ENCODE results near the genes ULK4, CCK, SEC22C and KRBOX1.

- PRO-cap, result bidirectional peak, plus-strand start at chr3:41962370, minus-strand start at chr3:41962085; bidirectional peak, plus-strand start at chr3:41962562, minus-strand start at chr3:41962428
These were observed at the start of gene ULK4 for GRCh38 chr3:41961917-41962786. TSS of gene ULK4 (minus strand) at chr3:41962103.

- PRO-cap, result unidirectional peak, minus-strand start at chr3:42015300
These were observed 53.2 kb upstream of the ULK4 start for GRCh38 chr3:42014963-42015599.

GRCh38 chr3:42066502-42067223 is 24.5 kb upstream of the TRAK1 start:
- PRO-cap, result no peak

- PRO-cap, result no peak
These were observed at the start of gene CCK for GRCh38 chr3:42265967-42266568. TSS of gene CCK (minus strand) at chr3:42266185.

- PRO-cap, result no peak
These were observed 2.7 kb downstream of the VIPR1 start for GRCh38 chr3:42505000-42505711.

GRCh38 chr3:42511232-42511633 is 8.8 kb downstream of the VIPR1 start:
- PRO-cap, result no peak

DNA sequence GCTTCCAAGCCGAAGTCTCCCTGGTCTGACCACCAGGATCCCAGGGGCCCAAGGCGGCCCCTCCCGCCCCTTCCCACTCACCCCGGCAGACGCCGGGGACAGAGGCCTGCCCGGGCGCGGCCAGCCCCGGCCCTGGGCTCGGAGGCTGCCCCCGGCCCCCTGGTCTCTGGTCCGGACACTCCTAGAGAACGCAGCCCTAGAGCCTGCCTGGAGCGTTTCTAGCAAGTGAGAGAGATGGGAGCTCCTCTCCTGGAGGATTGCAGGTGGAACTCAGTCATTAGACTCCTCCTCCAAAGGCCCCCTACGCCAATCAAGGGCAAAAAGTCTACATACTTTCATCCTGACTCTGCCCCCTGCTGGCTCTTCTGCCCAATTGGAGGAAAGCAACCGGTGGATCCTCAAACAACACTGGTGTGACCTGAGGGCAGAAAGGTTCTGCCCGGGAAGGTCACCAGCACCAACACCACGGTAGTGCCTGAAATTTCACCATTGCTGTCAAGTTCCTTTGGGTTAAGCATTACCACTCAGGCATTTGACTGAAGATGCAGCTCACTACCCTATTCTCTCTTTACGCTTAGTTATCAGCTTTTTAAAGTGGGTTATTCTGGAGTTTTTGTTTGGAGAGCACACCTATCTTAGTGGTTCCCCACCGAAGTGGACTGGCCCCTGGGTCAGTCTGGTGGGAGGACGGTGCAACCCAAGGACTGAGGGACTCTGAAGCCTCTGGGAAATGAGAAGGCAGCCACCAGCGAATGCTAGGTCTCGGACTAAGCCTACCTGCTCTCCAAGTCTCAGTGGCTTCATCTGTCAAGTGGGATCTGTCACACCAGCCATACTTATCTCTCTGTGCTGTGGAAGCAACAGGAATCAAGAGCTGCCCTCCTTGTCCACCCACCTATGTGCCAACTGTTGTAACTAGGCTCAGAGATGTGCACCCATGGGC is 34.1 kb downstream of the VIPR1 start:
- PRO-cap, result unidirectional peak, plus-strand start at position 199 of the sequence

DNA sequence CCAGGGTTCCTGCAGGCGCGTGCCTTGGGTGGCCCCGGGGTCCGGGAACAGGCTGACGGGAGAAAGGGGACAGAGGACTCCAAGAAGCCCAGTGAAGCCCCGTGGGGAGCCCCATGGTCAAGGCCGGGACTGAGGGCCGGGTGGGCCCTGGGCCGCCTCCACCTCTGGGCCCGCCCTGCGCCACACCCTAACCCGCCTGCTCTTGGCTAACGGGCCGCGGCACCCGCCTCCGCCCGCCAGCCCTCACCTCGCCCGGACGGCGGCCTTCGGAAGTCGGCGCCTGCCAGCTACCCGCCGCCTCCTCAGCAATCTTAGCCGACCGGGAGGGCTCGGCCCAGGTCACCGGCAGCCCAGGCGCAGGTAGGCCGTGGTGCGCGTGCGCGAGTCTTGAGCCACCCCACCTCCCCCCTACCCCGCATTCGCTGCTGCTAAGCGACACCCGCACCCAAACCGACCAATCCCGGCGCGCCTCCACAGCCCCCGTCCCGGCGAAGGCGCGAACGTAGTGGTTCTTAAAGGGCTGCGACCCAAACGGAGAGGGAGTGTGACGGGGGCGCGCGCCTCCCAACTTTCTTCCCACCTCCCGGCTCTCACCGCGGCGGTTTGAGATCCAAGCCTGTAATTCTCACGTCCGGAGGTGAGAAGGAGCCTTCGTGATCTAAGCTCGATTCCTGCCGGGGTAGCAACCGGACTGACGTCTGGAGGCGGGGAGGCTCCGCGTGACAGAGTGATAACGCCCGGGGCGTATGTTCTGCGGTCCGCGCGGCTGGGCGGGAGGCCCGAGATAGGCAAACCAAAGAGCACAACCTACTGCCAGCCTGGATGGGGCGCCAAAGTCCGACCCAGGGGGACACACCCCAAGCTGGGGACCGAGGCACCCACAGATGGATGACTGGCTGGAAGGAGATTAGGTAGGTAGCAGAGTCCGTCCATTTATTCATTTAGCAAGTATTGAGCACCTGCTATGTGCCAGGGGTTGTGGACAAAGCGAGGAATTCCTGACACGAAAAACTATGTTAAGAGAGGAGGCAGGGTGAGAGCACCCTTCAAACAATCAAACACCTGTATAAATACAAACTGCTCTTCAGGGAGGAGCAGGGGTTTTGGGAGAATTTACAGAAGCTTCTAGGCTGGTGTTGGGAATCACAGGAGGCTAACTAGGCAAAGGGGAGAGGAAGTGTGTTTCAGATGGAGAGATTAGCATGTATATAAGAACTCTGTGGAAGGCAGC is at the start of gene SEC22C:
Gene SEC22C, minus strand, starts transcription at position 369 of the 1,231 bp plus-strand sequence.
- PRO-cap, result bidirectional peak, plus-strand start at position 530 of the sequence, minus-strand start at position 313 of the sequence; bidirectional peak, plus-strand start at position 747 of the sequence, minus-strand start at position 693 of the sequence

DNA sequence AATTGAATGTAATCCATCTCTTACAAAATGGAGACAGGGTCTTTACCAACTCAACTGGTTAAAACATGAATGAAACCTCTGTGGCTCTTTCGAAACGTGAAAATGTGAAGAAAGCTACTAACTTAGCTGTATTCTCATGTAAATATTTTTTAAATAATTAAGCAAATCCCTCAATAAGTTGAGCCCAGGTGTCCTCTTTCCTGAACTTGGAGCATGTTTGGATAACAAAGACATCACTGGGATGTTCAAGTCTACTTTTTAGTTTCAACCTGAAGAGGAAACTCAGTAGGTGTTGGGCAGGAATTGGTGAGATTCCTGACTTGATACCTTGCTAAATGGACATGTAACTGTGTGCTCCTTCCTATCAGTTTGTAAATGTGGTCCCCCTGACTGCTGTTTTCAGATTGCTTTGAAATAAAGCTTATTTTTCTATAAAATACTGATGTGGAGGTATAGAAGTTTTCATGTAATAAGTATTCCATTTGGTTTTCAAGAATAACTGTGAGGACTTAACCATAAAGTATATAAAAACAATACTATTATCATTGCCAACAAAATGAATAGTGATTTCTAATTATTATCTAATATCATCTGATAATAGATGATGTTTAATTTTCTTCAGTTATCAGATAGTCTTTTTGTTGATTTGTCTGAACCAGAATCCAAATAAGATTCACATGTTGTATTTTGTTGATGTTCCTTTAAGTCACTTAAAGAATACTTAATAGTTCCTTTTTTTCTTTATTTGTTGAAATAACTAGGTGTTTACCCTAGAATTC is 4.1 kb downstream of the SS18L2 start:
- PRO-cap, result no peak

GRCh38 chr3:42600015-42600585 is 386 bp upstream of the NKTR start:
- PRO-cap, result unidirectional peak, plus-strand start at chr3:42600193; bidirectional peak, plus-strand start at chr3:42600700, minus-strand start at chr3:42600322

DNA sequence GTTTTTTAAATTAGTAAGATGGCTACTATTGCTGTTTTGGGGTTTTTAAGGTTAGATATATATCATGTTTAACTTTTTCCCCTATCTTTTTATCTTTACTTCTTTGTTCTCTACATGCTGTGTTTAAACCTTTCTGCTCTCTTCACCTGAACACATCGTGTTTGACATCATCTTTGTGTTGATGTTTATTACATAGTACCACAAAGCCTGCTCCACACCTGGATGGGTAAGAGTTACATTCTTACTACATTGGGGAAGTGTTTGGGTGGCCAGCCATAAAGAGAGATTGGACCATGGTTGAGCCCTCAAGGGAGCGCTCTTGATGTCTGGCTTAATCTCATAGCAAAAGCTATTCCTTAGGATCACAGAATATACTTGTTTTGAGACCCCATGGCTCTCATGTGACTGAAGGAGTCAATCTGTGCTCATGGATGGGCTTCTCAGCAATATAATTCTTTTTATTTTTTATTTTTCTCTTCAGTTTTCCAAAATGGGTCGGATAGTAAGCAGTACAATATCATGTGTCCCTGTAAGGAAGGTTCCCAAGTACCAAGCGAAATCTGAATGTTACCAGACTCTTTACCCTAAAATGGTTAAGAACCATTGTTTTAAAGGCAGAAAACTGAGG is 23.0 kb upstream of the ZBTB47 start:
- PRO-cap, result no peak

DNA sequence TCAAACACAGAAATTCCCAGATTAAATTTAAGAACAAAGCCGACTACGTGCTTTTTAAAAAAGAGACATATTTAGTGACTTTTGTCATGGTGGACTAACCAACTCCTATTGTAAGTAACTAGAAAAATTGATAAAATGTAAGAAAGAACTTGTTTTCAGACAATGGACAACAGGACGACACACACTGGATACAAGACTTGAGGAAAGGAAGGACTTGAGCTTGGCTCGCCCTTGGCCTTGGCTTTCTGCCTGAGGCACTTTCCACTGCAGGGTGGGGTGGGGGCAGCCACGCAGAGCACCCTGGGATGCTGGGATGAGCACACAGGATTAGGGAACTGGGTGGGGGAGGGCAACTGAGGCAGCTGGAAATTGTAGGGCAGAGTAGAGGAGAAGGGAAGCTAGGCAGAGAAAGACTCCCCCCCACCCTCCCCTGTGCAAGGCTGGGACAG is 25.4 kb upstream of the HHATL start:
- PRO-cap, result no peak

DNA sequence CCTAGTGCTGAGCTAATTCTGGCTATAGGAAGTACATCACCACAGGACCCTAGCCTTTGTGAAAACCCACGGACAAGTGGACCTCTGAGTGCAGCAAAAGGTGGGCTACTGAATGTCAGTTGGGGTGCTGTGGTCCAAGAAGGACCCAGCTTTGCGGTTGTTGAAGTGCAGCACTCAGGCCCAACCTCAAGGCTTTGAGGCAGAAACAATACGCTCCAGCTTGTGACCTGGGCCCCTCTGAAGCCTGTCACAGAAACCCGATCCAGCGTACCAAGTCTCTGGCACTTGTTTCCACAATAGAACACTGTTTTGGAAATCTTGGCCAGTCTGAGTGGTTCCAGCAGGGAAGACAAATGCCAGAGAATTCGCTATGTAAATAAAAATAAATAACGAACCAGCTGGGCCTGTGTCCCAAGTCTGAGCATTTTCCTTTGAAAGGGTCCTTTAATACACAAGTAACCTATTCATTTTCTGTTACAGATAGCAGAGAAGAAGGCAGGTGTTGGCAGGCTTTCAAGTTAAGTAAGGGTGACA is 26.6 kb downstream of the CCDC13 start:
- PRO-cap, result no peak

DNA sequence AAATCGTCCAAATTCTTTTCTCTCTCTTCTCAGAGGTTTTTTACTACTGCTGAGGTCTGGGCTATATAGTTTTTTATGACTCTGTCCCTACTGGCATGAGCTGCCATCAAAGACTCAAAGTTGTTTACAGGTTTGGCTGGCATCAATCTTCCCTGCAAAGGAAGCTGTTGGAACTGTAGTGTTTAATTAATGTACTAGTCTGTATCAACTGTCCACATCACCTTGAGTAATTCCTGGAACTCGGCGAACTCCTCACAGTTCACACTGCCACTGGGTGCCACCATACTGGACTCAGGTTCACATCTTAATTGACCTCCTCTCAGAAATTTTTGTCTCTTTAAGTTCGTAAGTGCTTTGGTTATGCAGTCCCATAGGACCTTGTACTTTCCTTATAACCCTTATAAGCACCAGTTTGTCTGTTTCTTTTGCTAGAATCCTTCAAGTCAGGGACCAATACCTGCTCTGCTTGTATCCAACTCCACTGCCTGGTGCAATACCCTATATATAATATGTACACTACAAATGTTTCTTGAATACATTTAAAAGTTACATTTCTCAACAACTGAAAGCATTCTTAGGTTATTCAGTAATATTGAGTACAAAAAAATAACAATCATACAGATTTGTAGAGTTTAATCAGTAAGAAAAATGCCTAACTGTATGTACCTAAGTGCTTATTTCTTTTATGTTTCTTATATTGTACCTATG is 3.1 kb downstream of the HIGD1A start:
- PRO-cap, result no peak

GRCh38 chr3:42829392-42830164 is 20.3 kb downstream of the ACKR2 start:
- PRO-cap, result no peak

GRCh38 chr3:42843408-42844137 is 32.1 kb downstream of the CYP8B1 start:
- PRO-cap, result no peak

- PRO-cap, result bidirectional peak, plus-strand start at chr3:42881244, minus-strand start at chr3:42881069
These were observed 5.2 kb upstream of the CYP8B1 start for GRCh38 chr3:42880859-42881374.

DNA sequence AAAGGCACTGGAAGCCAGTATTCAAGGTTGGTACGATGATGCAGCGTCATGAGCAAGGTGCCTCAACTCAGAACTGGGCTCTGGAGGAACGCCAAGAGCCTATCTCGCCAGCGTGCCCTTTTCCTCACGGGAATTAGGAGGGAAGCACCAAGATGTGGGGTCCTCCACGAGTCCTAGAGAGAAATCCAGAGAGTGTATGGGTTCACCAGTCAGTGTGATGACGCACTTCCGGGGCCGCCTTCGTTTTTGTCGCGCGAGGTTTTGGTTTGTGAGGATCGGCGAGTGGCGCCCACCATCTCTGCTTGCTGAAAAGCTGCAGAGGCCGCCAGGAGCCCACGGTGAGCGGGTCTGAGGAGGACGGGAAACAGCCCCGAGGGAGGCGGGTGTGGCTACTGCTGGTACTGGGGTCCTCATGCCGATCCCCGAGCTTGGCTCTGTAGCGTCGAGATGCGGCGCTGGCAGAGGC is at the start of gene KRBOX1:
Gene KRBOX1, plus strand, starts transcription at position 269 of the 466 bp plus-strand sequence.
- PRO-cap, result bidirectional peak, plus-strand start at position 269 of the sequence, minus-strand start at position 180 of the sequence

DNA sequence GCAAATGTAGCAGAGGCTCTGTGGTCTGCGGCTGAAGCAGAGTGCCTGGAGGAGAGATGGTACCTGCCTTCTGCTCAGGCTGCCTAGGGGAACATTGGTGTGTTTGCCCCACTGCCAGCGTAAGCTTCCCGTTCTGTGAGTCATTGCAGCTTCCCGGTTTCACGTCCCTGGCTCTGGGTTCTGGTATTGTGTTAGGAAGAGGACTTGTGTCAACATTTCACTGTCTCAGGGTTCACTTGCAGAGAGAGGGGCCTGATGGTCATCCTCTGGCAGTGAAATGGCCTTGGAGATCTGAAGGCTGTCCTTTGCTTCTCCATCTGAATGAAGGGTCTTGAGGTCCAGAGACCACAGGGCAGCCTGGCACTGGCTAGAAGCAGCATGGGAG is 1.9 kb downstream of the GASK1A start:
- PRO-cap, result bidirectional peak, plus-strand start at position 220 of the sequence, minus-strand start at position 61 of the sequence

- PRO-cap, result bidirectional peak, plus-strand start at chr3:43213974, minus-strand start at chr3:43213750
These were observed 72.9 kb upstream of the SNRK start for GRCh38 chr3:43213157-43214128.

Data from gallbladder (tissue), 1 donor.